Bronchus fibroblast of lung (primary cell): Measurements from ENCODE around the genes THEG and PTBP1.

GRCh38 chr19:290057-291054 lies 847 bp downstream of the PLPP2 start:
- RAMPAGE, long total RNA, result no peak

- RAMPAGE, long total RNA, result no peak
These were observed at the start of gene THEG for GRCh38 chr19:375895-376149. THEG (minus strand) TSS chr19:376026.

DNA sequence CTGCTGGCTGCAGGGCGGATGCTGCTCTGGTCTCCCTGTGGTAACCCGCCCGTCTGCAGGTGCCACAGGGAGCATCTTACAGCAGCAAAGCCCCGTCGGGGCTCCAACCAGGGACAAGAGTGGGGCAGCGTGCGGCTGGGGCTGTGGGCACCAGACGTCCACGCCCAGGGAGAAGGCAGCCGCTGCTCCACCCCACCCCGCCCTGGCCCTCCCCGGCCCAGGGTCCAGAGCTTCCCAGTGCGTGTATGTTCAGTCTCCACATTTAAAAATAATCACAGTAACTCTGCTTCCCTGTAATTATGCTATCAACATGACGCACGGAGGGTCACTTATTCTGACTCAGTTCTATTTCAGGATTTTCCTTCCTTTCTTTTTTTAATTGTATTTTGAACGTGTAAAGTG lies 16.4 kb upstream of the C2CD4C start:
- RAMPAGE, long total RNA, result no peak

DNA sequence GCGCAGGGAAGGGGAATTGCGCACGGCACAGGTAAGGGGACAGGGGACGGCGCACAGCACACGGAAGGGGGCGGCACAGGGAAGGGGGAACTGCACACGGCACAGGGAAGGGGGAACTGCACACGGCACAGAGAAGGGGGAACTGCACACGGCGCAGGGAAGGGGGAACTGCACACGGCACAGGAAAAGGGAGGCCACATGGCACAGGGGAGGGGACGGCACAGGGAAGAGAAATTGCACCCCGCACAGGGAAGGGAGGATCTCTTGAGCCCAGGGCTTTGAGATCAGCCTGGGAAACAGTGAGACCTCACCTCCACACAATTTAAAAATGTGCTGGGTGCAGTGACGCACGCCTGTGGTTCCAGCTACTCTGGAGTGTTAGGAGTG lies 18.8 kb upstream of the C2CD4C start:
- RAMPAGE, long total RNA, result no peak

- RAMPAGE, long total RNA, result no peak
These were observed 7.0 kb upstream of the MADCAM1 start for GRCh38 chr19:488922-490031.

- RAMPAGE, long total RNA, result no peak
These were observed 1.7 kb downstream of the MADCAM1 start for GRCh38 chr19:497832-498502.

DNA sequence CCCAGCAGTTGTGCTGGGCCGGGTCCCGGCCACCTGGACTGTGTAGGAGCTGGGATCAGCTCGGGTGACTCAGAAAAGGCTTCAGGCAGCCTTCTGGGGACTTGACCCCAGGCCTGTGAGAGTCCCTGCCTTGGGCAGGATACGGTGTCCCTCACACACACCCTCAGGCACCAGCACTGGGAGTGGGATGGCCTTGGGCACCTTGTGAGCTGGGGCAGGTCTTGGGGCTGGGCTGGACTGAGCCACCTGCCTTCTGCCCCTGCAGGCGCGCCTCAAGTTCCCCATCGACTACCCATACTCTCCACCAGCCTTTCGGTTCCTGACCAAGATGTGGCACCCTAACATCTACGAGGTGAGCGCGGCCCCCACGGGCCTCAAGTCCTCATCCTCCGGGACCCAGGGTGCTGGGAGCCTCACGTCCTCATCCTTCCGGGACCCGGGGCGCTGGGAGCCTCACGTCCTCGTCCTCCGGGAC lies 4.0 kb downstream of the CDC34 start:
- RAMPAGE, long total RNA, result no peak

DNA sequence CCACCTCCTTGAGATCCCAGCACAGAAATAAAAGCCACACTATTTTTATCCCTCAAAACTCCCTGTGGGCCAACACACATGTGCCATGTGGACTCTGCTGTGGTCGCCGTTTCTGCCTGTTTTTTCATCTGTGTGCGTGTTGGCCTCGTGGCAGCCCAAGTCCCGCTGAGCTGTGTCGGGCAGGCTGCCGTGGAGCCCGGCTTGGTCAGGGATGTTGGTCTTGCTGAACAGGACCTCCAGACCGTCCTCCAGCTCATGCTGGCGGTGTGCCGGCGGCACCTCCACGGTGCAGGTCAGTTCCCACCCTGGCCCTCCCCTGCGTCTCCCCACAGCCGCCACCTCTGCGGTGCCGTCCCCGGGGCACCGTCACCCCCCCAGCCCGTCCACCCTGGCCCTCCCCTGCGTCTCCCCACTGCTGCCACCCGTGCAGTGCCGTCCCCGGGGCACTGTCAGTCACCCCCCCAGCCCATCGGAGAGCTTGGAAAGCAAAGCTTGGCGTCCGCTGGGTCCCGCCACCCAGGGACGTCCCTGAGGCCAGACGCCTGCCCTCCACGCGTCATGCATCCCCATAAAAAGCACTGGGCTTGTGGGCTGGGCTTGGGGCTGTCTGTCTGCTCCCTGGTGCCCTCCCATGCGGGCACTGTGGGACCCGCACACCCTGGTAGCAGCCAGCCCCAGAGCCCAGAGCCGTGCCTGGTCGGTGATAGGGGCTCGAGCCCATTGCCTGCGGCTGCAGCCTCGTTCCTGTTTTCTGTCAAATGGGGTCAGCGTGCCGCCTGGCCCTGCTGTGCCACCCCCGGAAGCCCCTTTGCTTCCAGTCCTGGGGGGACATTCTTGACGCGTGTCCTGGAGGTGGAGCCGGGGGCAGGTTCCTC lies 4.6 kb upstream of the GZMM start:
- RAMPAGE, long total RNA, result no peak

GRCh38 chr19:541775-542252 lies 2.0 kb upstream of the GZMM start:
- RAMPAGE, long total RNA, result no peak

- RAMPAGE, long total RNA, result no peak
These were observed 8.7 kb downstream of the GZMM start for GRCh38 chr19:552475-552992.

DNA sequence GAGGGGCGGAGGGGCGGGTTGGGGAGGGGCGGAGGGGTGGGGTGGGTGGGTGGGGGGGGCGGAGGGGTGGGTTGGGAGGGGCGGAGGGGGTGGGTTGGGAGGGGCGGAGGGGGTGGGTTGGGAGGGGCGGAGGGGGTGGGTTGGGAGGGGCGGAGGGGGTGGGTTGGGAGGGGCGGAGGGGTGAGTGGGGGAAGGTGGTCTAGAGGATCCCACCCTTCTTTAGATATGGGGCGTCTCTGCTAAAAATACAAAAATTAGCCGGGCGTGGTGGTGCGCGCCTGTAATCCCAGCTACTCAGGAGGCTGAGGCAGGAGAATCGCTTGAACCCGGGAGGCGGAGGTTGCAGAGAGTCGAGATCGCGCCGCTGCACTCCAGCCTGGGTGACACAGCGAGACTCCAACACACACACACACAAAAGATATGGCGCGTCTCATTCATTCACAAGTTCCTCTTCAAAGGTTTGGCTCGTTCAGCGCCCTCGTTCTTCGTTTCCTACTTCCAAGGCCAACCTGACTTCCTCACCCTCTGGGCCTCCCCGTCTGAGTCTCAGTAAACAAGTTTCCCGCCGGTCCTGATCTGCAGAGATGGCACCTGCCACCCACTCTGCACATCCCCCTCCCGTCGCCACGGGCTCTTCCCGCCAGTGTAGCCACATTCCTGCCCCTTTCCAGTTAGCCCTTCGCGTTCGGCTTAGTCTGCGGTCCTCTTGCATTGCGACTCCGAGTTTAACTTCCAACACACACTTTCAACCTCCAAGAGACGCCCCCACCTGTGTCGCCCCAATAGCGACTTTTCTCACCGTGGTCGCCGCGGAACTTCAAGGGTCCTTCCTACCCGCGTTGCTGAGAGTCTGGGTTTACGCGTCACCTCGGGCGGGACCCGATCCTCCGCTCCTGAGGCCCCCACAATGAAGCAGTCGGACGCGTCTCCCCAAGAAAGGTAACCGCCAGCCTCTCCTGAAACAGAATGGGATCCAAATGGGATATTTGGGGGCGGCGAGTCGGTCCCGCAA lies 1.4 kb upstream of the BSG start:
- RAMPAGE, long total RNA, result no peak

GRCh38 chr19:604805-605589 lies 15.3 kb downstream of the HCN2 start:
- RAMPAGE, long total RNA, result no peak

DNA sequence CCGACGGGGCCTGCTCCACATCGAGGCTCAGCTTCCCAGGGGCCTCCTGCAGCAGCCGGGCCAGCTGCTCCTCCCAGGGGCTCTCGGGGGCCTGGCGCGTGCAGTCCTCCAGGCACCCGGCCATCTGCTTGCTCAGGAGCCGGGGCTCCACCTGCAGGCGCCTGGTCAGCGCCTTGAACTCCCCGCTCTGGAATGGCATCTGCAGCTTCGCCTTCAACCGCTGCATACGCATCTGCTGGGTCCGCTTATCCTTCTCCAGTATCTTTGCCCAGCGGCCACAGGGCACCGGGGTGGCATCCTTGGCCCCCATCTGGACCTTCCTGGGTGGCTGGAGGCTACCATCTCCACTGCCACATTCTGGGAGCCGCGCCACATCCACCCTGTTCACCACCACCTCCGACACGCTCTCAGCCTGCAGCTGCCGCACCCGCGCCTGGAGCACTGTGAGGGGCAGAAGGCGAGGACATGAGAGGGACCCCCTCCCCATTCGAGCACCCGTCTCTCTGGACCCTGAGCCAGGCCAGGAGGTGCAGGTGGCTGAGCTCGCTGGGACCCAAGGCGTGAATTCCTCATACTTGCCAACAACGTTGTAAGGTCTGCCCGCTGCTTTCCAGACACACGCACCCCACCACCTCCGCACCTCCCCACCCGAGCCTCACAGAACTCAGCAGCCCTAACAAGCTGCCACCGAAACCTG lies 3.5 kb downstream of the POLRMT start:
- RAMPAGE, long total RNA, result no peak

- RAMPAGE, long total RNA, result no peak
These were observed 757 bp downstream of the POLRMT start for GRCh38 chr19:632310-633250.

- RAMPAGE, long total RNA, result no peak
These were observed 6.6 kb downstream of the FGF22 start for GRCh38 chr19:646103-646823.

DNA sequence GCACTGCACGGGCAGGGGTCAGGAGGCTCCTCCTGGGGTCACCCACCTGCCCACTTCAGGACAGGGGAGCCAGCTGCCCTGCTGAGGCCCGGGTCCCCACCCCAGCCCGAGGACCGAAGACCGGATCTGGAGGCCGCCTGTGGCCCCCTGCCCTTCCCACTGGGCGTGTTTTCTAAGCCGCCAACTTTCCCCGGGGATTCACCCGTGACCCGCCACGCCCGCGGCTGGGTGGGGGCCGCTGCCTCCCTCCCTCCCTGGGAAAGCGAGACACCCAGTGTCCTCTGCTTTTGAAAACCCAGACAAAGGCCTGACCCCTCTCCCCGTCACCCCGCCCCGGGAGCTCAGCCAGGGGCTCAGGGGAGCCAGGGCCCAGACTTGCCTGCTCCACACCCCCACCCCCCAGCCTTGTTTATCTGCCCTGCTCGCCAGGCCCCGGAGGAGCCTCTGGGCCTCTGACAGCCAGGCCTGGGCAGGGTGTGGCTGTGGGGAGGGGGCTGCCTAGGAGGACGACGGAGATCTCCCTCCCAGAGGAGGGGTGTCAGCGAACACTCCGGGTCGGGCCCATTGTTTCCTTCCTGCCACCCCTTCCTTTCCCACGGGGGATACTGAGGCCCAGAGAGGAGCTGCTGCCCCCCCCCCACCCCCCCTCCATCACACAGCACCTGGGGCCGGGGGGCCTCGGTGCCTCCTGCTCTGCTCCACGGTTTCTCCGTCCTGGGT lies 1.4 kb downstream of the PALM start:
- RAMPAGE, long total RNA, result no peak

- RAMPAGE, long total RNA, result no peak
These were observed 768 bp downstream of the MISP start for GRCh38 chr19:751494-752266.

- RAMPAGE, long total RNA, result start-site peak on the plus strand at chr19:797405-797452, 239 and 133 reads in 2 replicates
These were observed at the start of gene PTBP1 for GRCh38 chr19:796542-797632. PTBP1 (plus strand) TSS chr19:797452.

DNA sequence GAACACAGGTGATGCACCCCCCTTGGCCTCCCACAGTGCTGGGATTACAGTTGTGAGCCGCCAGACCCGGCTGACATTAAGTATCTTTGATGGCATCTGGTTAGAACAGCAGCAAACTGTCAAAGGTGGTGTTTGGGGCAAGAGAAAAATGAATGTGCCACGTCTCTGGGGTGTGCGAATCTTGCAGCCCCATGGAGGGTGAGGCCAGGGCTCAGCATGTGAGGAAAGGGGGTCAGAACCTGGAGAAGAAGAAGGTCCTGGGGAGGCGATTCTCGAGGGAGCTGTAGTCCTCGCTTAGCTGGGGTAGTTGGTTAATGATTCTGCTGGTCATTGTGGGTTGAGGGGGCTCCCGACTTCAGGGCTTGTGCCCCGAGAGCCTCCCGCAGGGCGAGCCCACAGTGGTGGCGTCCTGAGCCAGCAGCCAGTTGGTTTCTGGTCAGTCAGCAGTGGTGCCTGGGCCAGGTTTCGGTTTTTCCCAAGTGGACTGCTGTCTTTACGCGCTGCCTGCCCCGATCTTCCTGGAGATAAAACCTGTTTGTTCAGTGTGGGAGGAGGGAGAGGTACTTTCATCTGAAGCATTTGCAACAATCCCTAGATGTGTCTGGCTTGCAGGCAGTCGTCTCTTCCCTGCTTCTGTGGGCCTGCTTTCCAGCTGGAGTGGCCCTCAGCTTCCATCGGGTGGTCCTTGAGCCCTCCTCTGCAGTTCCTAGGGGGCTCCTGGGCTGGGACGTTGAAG lies 3.1 kb downstream of the PTBP1 start:
- RAMPAGE, long total RNA, result no peak

DNA sequence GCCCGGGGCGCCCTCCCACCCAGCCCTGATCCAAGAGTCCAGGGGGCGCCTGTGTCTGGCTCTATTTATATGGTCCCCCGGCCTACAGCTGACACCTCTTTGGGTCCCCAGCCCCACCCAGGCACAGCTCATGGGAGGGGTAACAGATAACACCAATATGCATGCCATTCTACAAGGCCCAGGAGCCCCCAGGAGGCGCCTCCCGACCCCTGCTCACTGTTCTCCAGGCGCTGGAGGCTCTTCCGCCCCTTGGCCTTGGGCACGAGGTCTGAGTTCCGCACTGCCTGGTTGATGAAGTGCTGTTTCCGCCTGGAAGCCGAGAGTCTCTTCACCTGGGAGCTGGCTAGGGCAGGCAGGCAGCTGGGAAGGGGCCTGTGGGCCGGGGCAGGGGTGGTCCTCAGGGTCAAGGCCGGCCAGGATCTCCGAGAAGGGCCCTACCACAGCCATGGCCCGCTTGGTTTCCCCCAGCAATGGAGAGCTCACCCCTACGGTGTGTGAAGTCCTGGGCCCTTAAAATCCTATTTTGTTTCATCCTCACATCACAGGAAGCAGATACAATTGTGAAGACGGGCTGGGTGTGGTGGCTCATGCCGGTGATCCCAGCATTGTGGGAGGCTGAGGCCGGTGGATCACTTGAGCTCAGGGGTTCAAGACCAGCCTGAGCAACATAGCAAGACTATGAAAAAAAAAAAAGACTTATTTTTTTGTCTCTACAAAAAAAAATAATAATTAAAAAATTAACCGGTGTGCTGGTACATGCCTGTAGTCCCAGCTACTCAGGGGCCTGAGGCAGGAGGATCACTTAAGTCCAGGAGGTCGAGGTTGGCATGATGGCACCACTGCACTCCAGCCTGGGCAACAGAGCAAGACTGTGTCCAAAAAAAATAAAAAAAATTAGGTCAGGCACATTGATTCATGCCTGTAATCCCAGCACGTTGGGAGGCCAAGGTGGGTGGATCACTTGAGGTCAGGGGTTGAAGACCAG lies 9.1 kb upstream of the MED16 start:
- RAMPAGE, long total RNA, result no peak